ENCODE data around the genes ZNF429 and ZNF98.

DNA sequence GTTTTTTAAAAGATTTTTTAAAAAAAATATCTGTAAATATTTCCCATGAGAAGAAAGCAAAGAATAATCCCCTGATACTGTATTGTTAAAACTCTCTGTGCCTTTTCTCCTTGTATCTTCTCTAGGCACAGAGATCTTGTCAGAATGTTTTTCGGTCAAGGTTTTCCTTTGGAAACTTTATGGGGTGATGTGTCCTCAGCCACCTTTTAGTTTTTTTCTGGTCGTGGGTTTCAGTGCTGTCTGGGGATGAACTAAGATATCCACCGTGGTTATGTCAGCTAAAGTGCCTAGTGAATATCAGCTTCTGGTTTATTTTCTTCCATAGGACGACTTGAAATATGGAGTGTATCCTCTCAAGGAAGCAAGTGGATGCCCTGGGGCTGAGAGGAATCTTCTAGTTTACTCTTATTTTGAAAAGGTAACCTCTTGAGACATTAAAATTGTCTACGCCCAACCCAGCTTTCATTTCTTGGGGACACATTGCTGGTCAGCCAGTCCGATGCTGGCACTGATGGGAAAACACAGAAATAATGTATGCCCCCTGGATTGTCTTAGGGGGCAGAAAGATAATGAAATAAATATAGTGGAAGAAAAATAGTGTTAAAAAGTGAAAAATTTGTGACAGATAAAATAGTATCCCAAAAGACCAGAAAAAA is 1.5 kb downstream of the ZNF431 start:
- PRO-cap, 2 experiments = no peak in any of the 2 experiments
- RAMPAGE, long total RNA, 4 experiments = no peak in any of the 4 experiments

GRCh38 chr19:21440191-21440857 is 43.4 kb downstream of the ZNF493 start:
- PRO-cap, 2 experiments = no peak in any of the 2 experiments
- RAMPAGE, long total RNA, 4 experiments = no peak in any of the 4 experiments

DNA sequence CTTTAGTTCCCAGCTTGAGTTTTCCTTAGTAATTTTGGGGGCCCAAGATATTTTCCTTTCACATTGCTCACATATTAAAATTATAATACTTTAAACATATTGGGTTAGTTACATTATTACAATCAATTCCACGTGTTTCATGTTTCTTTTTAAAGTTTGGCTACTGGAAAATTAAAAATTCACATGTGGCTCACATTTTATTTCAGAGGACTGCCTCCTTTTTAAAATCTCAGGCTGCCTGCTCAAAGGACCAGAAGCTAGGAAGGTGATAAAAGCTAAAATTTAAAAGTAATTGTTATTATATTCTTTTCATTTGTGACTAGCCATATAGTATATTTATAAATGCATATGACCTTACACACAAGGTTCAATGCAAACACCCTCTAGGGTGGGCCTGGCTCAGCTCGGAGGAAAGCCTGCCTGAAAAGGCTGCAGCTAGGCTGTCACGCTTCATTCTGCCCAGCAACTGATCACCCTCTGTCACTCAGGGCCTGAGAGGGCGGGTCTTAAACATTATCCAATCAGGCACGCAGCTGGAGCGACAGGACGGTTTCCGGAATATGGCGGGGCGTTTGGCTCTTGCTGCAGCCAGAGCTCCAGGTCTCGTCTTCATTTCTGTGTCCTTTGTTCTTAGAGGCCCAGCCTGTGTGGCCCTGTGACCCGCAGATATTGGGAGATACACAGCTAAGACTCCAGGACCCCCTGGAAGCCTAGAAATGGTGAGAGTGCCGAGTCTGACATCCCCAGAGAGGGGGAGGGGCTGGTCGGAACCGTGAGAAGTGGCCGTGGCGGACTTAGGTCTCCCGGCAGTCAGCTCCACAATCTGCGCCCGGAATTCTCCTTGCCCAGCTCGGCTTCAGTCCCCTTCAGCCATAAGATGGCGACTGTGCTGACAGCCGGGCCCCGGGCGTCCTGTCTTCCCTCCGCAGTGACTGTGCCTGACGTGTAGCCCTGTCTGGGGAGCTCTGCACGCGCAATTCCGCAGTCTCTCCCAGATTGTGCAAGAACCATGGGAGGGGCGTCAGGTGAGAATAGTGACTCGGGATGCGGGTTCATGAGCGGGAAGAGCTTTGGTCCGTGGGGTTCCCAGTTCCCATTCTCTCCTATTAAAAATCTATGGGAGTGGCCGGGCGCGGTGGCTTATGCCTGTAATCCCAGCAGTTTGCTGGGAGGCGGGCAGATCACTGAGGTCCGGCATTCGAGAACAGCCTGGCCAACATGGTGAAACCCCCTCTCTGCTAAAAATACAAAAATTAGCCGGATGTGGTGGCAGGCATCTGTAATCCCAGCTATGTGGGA is at the start of gene ZNF429:
ZNF429 (plus strand) TSS at position 547 of the 1,299 bp plus-strand sequence.
- PRO-cap, 2 experiments = peak in 2 of 2 experiments; most common plus-strand start position 547 of the sequence (in 1); most common minus-strand start position 457 of the sequence (in 1)
- RAMPAGE, long total RNA, 4 experiments = start-site peak on the plus strand in 4 of 4 experiments, centred at positions 549 to 1,134 of the sequence, 7 to 315 reads per replicate

GRCh38 chr19:21881640-21881890 is 45.6 kb upstream of the ZNF43 start:
- PRO-cap, 2 experiments = no peak in any of the 2 experiments
- RAMPAGE, long total RNA, 4 experiments = no peak in any of the 4 experiments

GRCh38 chr19:22422222-22422652 is at the start of gene ZNF98:
Gene ZNF98 (minus strand): TSS chr19:22422346.
- PRO-cap, 2 experiments = no peak in any of the 2 experiments
- RAMPAGE, long total RNA, 4 experiments = no peak in any of the 4 experiments

DNA sequence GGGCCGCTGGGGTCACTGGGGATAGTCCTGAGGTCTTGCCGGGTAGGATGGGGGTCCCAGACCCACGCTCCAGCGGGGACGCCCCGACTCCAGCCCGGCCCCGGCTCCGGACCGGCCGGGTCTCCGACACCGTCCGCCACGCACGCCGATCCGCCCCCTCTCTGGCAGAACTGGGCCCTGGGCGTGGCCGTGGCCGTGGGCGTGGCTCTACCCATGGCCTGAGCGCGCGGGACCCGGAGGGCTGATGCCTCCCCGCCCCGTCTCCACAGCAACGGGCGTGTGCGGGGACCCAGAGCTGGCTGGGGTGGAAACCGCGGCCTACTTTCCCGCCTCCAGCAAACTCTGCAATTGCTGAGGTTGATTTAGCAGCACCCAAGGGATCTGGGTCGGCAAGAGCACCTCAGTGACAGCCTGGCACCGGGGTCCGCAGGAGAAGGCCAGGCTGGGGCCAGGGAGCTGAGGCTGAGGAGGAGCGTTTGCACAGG is 96.0 kb upstream of the ZNF98 start:
- PRO-cap, 2 experiments = no peak in any of the 2 experiments
- RAMPAGE, long total RNA, 4 experiments = no peak in any of the 4 experiments

GRCh38 chr19:23322774-23323955 is 72.1 kb downstream of the ZNF91 start:
- PRO-cap, 2 experiments = no peak in any of the 2 experiments
- RAMPAGE, long total RNA, 4 experiments = no peak in any of the 4 experiments

- PRO-cap, 2 experiments = no peak in any of the 2 experiments
- RAMPAGE, long total RNA, 4 experiments = no peak in any of the 4 experiments
Observed at GRCh38 chr19:23763866-23764046, 952 bp downstream of the RPSA2 start.

- PRO-cap, 2 experiments = no peak in any of the 2 experiments
- RAMPAGE, long total RNA, 4 experiments = start-site peak on the plus strand in 1 of 4 experiments, at chr19:23764969-23765504 at its widest, 7 reads per replicate
Observed at GRCh38 chr19:23764730-23765661, 2.2 kb downstream of the RPSA2 start.

GRCh38 chr19:24033356-24034510 is 53.3 kb upstream of the ZNF254 start:
- PRO-cap, 2 experiments = peak in 2 of 2 experiments; most common plus-strand start chr19:24033477 (in 1); most common minus-strand start chr19:24033705 (in 1)
- RAMPAGE, long total RNA, 4 experiments = start-site peak on the plus strand in 4 of 4 experiments, at chr19:24033421-24033567 at its widest, 96 to 361 reads per replicate

DNA sequence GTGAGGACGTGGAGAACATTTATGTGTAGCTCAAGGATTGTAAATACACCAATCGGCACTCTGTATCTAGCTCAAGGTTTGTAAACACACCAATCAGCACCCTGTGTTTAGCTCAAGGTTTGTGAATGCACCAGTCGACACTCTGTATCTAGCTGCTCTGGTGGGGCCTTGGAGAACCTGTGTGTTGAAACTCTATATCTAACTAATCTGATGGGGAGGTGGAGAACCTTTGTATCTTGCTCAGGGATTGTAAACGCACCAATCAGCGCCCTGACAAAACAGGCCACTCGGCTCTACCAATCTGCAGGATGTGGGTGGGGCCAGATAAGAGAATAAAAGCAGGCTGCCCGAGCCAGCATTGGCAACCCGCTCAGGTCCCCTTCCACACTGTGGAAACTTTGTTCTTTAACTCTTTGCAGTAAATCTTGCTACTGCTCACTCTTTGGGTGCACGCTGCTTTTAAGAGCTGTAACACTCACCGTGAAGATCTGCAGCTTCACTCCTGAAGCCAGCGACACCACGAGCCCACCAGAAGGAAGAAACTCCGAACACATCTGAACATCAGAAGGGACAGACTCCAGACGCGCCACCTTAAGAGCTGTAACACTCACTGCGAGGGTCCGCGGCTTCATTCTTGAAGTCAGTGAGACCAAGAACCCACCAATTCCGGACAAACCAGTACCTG is 44.8 kb upstream of the ZNF254 start:
- PRO-cap, 2 experiments = no peak in any of the 2 experiments
- RAMPAGE, long total RNA, 4 experiments = start-site peak on the plus strand in 1 of 4 experiments, centred at position 398 of the sequence, 6 reads per replicate

DNA sequence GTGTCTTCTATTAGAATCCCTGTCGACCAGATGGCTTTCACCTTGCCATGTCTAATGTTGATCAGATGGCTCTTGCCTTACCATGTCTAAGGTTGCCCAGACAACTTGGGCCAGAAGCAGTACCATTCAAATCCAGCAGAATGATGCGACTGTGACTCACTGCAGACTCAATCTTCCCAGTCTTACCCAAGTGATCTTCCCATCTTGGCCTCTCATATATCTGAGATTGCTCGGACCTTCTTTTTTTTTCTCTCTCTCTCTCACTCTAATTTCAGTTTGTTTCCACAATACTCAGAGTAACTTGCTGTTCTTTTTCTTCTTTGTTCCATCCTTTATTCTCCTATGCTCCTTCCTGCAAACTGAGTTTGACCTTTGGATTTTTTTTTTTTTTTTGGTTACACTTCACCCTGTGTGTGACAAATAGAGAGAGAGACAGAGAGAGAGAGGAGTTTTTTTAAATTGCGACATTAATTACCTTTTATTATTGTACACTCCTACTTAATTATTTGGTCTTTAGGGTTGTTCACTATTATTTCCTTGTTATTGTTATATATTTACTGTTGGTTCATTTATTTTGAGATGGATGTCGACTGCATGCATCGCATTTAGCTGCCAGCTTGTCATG is 1441.3 kb downstream of the UQCRFS1 start:
- PRO-cap, 2 experiments = no peak in any of the 2 experiments
- RAMPAGE, long total RNA, 4 experiments = no peak in any of the 4 experiments

- PRO-cap, 2 experiments = no peak in any of the 2 experiments
- RAMPAGE, long total RNA, 4 experiments = start-site peak on the minus strand in 1 of 4 experiments, at chr19:27777037-27777130 at its widest, 6 reads per replicate
Observed at GRCh38 chr19:27776597-27777356, 1436.2 kb downstream of the UQCRFS1 start.

DNA sequence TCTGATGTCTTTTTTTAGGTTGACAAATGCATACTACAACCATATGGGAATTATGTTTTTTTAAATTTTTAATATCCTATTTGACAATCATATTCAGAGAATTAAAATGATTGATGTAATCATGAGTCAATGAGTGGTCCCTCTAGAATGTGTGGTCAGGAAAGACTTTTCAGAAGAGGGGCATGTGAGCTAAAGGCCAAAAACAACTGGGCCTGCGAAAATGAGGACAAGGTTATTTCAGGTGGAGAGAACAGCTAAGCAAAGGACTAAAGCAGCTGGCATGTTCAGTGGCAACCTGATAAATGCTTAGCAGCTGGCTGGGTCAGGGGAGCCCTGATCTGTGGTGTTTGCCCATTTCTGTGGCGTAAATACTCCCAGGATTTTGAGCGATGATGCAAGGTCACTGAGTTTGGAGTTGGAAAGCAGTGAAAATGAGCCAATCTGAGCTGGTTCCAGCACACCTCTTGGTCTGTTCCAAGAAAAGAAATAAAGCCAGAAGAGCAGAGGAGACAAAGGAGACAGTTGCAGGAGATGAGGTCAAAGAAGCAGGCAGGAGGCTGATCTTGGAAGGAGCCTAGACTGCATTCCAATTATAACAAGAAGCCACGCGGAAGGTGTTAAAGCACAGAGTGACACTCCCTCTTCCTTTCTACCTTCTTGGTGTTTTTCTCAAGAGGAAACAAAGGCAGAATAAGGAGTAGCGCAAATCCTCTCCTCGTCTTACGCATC is 704.3 kb downstream of the UQCRFS1 start:
- PRO-cap, 2 experiments = no peak in any of the 2 experiments
- RAMPAGE, long total RNA, 4 experiments = no peak in any of the 4 experiments

GRCh38 chr19:28603953-28604411 is 609.0 kb downstream of the UQCRFS1 start:
- PRO-cap, 2 experiments = no peak in any of the 2 experiments
- RAMPAGE, long total RNA, 4 experiments = no peak in any of the 4 experiments

- PRO-cap, 2 experiments = no peak in any of the 2 experiments
- RAMPAGE, long total RNA, 4 experiments = no peak in any of the 4 experiments
Observed at GRCh38 chr19:29001358-29001751, 211.6 kb downstream of the UQCRFS1 start.

- PRO-cap, 2 experiments = no peak in any of the 2 experiments
- RAMPAGE, long total RNA, 4 experiments = no peak in any of the 4 experiments
Observed at GRCh38 chr19:29524784-29525674, 765 bp upstream of the VSTM2B start.

GRCh38 chr19:29587368-29587791 is 18.7 kb upstream of the POP4 start:
- PRO-cap, 2 experiments = no peak in any of the 2 experiments
- RAMPAGE, long total RNA, 4 experiments = no peak in any of the 4 experiments

GRCh38 chr19:29606444-29606889 is 384 bp downstream of the POP4 start:
- PRO-cap, 2 experiments = no peak in any of the 2 experiments
- RAMPAGE, long total RNA, 4 experiments = no peak in any of the 4 experiments

DNA sequence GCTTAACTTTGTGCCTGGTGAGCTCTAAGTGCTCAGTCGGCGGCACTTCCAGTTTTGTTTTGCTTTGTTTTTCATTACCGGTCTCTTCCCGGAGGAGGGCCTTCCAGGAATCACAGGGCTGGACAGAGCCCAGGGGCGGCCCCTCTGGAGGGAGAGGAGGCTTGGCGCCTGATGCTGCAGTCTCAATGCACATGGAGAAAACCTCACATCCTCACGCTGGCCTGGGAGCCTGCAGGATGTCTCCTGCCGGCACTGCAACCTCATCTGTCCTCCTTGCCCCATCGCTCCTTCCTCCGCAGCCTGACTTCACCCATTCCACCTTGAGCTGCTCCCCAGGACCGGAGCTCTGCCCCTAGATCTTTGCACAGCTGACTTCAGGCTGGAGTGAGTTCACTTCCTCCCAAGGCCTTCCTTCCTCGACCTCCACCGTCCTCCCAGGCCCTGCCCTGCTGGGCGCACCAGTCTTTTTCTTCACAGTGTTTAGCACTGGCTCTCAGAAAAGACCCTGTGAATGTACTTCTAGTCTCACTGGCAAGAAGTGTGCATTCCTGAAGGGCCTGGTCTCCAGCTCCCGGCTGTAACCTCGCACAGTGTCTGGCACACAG is 1.6 kb downstream of the PLEKHF1 start:
- PRO-cap, 2 experiments = peak in 2 of 2 experiments; most common plus-strand start position 206 of the sequence (in 2); most common minus-strand start position 61 of the sequence (in 2)
- RAMPAGE, long total RNA, 4 experiments = no peak in any of the 4 experiments

Measured in upper lobe of left lung (tissue), 5 donors.